ENCODE data around the genes BFAR and PDXDC1.

GRCh38 chr16:12119342-12120126 lies 143.0 kb downstream of the SNX29 start:
- PRO-cap: no peak

- PRO-cap: no peak
Observed at GRCh38 chr16:12141392-12141748, 164.8 kb downstream of the SNX29 start.

DNA sequence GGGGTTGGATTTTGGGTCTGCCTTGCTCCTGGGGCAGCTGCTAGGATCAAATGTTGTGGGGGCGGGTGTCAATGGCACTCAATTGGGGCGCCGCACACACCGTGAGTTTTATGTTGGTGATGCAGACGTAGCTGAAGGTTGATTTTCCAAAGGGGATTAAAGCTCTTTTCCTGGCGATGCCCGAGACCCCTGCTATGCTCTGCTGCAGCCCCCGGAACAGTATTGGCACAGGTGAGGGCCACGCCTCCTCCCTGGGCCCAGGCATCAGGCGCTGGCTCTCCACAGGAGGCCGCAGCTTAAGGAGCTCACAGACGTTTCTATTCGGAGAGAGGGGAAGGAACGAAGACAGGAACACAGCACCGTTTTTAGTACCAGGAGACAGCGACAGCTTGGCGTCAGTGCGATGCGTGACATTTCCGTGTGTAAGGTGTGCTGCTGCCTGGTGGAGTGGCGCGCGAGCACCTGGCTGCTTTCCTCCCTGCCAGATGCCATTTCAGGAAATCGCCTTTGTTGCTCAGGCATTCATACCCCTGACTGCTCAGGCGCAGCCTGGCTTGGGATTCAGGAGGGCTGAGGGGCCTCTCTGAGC lies 367.6 kb downstream of the CPPED1 start:
- PRO-cap: no peak

DNA sequence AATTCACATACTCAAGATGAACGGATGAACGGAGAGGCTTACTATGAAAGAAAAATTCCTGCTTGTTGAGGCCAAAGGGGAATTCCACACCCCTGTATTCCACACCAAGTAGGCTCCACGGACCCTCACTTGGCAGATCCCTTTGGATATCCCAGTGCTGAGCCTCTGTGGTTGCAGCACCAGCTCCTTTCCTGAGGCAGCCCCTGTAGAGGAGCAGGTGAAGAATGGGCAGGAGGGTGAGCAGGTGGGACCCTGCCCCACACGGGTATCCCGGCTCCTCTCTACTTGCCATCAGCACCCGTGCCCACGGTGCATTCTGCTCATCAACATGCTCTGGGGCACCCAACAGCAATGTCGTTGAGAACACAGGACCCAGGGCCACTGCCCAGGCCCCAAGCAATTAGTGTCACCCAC lies 113.0 kb downstream of the CPPED1 start:
- PRO-cap: no peak

DNA sequence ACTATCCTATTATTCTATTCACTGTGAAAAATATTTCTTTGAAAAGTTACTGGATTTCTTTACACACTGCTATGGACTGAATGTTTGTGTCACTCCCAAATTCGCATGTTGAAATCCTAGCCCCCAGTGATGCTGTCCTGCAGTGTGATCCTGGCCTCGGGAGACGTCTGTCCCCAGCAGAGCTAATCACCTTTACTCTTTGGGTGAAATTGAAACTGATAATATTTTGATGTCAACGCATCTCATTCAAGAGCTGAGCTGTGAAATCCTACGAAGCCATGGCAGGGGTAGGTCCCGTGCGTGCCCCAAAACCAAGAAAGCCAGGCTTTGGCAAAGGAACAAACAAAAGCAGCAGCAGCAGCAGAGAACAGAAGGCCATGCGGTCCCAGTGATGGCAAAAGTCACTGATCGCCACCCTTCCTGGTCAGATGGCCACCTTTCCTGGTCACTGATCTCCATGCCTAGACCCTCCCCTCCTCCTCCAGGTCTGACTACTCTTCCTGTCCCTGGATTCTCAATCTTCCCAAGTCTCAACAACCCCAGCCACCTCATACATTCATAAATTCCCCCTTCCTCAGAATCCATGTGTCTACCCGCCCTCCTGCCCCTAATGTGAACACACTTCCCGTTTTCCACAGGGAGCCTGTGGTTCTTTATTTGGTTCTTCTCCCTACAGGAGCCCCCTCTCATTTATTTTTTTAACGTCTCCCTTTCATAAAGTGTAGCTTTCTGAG lies 50.4 kb downstream of the CPPED1 start:
- PRO-cap: no peak

DNA sequence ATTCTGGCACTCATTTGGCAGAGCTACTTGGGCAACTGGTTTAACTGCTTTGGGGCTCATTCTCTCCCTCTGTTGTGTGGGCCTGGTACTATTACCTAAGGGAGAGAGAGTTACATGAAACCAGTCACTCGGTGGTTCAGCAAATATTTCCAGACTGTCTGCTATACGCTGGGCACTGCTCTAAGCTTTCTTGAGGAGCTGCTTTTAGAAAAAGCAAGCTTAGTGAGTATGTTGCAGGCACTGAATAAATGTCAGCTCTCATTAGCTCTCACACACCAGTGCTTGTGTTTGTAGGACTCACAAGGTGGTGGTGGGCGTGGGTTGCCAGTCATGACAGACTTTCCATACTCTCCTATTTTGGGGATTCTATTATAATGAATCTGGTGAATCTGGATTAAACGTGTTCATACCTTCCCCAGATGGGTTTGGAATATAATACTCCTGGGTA lies 1.7 kb upstream of the SHISA9 start:
- PRO-cap: no peak

DNA sequence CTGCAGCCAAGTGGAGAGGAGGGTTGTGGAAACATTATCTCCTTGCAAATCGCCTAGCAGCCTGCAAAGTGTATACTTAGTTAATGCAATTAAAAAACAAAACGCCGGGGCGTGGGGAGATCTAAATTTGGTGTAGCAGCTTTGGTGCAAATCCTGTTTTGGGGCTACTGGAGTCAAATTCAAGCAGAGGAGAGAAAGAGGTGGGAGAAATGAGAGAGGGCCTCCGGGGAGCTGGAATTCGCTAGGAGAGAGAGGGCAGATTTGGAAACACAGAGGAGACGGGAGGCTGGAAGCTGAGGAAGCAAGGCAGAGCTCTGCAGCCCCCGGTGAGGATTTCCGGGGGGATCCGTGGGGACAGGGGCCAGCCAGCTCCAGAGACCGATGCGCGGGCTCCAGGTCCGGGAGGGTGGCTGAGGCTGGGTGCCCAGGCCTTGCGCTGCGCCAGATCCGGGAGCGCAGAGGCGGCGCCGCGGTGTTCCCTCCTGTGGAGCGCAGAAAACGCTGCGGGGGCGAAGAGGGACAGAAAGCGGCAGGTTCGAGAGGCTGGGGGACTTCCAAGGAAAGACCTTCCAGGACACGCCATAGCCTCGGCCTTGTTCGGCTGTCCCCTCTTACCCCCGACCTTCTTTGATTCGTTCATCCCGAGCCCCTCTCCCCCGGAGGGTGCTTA lies 924 bp upstream of the SHISA9 start:
- PRO-cap: no peak

- PRO-cap: no peak
Observed at GRCh38 chr16:14013453-14014453, 57.4 kb upstream of the MRTFB start.

DNA sequence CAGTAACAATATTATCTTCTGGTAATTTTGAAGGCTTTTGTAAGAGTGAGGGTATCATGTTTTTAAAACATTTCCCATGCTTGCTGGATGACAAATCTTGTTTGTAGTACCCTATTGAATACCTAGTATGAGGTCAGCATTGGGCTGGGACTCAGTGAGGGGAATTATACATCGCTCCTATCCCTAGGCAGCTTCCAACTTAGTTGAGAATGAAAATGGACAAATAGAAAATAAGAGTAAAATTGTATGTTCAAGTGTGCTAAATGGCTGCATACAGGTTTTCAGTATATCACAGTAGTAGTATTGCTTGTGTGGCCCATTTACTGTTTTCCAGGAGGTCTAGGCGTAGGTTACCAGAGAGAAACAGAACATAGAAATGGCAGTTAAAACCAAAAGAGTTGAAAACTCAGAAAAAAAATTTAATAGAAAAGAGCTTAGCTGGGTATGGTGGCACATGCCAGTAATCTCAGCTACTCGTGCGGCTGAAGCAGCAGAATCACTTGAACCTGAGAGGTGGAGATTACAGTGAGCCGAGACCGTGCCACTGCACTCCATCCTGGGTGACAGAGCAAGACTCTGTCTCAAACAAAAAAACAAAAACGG lies 35.6 kb downstream of the MRTFB start:
- PRO-cap: no peak

GRCh38 chr16:14151416-14152119 lies 80.4 kb downstream of the MRTFB start:
- PRO-cap: no peak

- PRO-cap: no peak
Observed at GRCh38 chr16:14193335-14193619, 122.2 kb downstream of the MRTFB start.

DNA sequence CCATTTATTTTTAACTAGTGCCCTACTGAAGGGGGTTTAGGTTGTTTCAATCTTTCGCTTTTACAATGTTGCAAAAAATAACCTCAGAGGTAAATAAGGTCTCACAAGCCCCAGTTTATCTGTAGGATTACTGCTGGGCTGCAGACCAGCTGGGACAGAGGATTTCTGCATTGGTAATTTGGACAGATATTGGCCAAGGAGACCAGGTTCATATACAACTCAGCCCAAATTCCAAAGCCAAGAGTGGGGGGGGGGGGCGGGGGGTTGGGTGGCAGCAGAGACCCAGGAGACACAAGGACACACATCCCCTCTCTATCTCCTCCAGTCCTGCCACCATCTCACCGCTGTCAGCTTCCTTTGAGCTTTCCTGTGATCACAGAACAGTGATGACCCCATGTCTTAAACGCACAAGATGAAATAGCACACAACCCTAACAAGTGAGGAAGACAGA lies 274.9 kb downstream of the PARN start:
- PRO-cap: no peak

DNA sequence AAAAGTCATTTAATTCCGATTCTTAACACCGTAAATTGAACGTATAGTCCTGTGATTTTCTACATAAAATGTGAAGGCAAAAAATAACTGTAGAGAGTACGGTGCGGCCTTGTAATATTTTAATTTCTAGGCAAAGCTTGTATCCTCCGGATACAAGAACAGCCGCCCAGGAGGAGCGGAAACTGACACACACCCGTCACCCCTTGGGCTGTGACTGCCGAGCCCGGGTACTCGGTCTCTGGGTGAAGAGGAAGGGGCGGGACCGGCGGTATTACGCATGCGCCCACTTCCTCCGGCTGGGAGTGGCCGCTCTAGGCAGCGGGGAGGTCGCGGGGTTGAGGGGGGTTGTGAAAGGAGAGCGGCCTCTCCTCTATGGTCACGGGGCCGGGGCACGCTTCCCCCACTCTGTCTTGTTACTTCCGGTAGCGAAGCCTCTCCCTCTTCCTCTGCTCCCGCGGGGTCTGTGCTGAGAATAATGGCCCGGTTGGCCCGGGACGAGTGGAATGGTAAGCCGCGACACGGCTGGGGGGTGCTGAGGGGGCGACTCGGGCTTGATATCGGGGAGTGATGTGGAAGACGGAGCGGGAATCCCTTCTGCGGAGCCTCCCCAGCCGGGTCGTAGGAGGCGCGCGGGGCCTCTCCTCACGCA lies at the start of gene BFAR:
TSS of gene BFAR (plus strand) at position 439 of the 649 bp plus-strand sequence.
- PRO-cap: bidirectional peak, plus-strand start at position 439 of the sequence, minus-strand start at position 216 of the sequence

- PRO-cap: bidirectional peak, plus-strand start at chr16:14975129, minus-strand start at chr16:14974989
Observed at GRCh38 chr16:14974470-14975544, at the start of gene PDXDC1. Gene PDXDC1 (plus strand): TSS chr16:14975026.

DNA sequence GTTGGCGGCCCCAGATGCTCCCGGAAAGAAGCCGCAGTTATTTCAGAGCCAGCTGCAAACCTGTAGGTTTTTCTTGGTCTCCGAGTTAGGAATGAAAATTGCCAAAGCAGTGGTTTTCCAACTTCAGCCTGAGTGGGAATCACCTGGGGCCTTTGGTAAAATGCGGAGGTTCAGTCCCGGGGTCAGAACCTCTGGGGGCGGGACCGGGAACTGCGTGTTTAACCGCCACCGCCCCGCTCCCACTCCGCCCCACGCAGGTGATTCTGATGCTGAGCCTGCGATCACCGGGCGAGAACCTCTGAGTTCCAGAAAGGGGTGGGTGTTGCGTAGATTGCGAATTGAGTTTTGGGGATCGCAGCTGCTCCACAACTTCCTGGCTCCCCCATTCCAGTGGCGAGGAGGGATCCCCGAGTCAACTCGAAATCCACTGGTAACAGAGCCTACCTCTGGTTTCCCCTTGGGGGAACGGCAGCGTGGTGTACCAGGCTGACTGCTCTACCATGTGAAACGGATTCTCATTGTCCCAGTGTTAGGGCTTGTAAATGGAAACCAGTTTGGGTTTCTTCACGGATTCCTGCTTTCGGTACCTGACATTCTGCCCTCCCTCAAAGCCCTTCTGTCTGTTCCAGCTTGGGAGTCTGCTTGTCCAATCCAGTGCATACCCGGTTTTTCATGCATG lies 884 bp downstream of the PDXDC1 start:
- PRO-cap: no peak

- PRO-cap: no peak
Observed at GRCh38 chr16:15033081-15033855, 22.6 kb downstream of the NTAN1 start.

GRCh38 chr16:15397278-15397734 lies 1.8 kb downstream of the MPV17L start:
- PRO-cap: no peak

- PRO-cap: no peak
Observed at GRCh38 chr16:15515260-15515602, 80.8 kb downstream of the BMERB1 start.

DNA sequence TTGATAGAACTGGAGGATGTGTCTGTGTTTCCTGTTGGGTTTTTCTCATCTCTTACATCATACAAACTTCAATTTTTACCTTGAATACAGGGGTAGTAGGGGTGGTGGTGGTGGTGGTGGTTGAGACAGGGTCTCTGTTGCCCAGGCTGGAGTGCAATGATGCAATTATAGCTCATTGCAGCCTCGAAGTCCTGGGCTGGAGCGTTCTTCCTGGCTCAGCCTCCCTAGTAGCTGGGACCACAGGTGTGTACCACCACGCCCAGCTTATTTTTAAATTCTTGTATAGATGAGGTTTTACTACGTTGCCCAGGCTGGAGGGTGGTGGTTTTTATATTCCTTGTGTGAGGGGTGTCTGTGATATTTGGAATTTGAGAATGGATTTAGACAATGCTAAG lies 53.4 kb downstream of the NDE1 start:
- PRO-cap: no peak

- PRO-cap: no peak
Observed at GRCh38 chr16:15874500-15875128, 13.8 kb downstream of the CEP20 start.